GM06990 (cell line): ENCODE measurements around the genes TCTN3 and RRP12.

DNA sequence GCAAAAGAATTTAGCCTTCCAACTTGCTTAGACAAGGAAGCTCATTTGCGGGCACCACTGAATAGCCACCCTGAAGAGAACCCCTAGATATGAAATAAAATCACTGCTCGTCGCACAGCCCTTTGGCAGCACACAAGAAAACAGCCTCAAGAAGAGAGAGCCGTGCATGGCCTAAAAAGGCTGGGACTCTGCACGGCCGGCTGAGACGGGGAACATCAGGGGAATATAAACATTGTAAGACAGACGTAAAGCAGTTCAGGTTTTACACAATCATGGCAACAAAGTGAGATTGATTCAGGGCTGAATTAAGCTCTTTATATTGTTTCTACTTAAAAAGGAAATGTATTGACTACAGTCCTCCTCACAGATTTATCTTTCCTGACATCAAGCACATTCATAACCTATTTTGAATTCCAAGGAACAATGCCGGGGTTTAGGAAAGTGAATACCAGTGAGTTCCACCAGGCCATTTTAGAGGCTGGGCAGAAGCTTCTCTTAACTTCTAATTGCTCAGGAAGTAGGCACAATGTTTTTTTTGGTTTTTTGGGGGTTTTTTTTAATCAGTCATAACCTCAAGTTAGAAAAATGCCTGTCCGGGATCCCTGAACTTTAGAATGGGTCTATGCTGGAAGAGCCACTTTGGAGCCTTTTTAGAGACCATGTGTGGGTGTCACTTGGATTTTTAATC is 25.1 kb downstream of the SORBS1 start:
- RRBS: no CpG with 5 or more reads among the region's 10 CpGs

GRCh38 chr10:95540317-95541453 is 20.5 kb downstream of the SORBS1 start:
- RRBS: no CpG with 5 or more reads among the region's 6 CpGs

- RRBS: 15% methylated on average over 8 of the region's 57 CpGs
These were observed 817 bp downstream of the SORBS1 start for GRCh38 chr10:95559976-95561132.

DNA sequence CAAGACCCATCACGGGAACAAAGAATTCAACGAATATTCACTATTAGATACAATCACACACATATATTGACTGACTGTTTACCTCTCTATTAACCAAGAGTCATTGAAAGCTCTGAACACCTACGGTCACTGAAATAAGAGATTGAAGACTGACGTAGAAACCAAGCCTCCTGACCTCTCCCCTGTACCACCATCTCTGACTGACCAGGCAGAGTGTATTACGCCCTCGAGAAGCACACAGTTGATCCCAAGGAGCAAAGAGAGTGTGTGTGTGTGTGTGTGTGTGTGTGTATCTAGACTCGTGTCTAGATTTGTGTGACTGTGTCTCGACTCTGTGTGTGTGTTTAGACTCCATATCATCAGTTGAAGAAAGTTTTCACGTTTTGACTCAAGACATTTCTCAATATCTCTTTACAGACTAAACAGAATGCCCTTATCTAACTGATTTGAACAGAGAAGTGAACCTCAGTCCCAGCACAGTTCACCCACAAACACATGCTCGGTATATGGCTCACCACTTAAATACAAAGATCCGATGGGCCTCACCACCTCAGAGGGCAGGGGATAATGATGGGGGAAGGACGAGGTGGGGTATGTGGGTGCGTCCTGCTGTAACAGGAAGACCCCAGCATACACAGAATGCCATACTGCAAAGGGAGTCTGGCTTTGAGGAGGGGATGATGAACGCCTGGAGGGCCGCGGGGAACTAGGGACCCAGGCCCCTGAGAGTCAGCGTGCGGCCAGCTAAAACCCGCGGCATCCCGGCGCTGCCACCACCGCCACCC is 900 bp downstream of the ALDH18A1 start:
- RRBS: no CpG with 5 or more reads among the region's 23 CpGs

GRCh38 chr10:95661715-95662175 is 5.2 kb upstream of the ALDH18A1 start:
- RRBS: no CpG with 5 or more reads among the region's 1 CpG

DNA sequence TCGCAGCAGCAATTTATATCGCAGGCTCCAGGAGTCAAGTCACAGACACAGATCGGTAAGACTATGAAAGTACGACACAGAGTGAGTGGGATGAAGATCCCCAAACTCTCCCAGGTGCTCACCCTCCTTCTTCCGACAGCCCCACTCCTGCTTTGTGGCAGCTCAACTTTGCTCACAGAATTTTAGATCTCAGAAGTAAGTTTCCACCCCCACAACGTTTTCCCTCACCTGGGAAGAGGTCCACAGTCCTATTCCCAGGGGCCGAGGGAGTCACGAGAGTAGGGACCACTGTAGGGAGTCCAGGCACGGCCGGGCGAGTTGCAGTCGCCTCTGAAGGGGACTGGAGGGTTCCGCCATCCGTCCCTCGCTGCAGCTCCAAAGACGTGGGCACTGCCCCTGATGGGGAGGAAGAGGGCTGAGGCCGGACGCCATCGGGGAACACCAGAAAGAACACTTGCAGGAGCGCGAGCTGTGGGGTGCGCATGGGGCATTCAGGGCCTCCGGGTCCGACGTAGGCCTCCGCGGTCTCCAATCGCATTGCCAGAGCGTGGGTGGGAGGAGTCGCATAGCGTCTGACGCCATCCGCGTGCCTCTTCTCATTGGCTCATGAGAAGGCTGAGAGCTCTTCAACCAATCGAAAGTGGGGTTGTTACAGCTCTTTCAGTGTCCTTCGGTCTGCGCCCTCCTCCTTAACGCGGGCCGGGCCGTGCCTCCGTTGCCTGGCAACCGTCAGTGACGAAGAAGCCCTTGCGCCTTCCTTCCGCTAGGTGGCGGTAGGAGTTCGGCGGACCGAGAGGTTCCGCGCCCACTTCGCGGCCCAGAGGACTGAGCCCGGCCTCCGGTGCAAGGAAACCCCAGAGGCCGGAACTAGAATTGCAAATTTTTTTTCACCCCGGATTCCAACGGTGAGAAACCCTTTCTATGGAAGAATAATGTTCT is at the start of gene TCTN3:
TSS of gene TCTN3 (minus strand) at position 512 of the 939 bp plus-strand sequence.
- RRBS: 9% methylated on average over 8 of the region's 59 CpGs

DNA sequence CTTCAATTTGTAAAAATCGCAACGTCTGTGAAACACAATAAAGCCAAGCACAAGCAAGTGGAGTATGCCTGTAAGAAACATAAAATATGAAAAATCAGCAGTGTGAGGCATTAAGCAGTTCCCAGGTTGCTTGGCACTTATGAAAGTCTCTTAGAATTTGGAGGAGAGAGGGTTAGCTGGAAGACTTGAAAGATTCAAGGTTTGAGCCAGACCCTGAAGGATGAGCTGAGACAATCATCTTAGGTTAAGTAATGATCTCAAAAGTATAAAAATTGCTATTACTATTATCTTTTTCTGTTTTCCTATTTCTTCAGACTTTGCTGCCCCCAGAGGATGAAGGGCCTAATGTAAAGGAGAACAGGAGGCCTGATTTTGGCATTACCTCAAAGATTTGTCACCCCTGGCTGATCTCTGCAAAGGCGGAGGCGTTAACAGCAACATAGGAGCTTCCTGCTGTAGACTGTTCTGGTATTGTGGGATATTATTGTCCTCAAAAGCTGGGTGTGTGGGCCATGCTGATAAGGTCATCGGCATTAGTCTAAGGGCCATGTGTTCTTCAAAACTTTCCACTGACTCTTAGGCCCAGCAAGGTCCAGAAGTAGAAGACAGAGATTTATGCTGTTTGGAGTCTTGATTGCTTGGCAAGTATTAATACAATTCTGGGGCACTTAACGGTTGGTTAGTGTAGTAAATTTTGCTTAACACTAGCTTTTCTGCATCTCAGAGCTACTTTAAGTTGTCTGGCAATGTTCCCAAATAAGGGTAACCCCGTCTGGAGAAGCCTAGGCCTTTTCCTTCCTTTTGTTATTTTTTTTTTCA is 14.2 kb upstream of the ENTPD1 start:
- RRBS: no CpG with 5 or more reads among the region's 7 CpGs

- RRBS: no CpG with 5 or more reads among the region's 1 CpG
These were observed 9.3 kb downstream of the ZNF518A start for GRCh38 chr10:96139233-96139864.

GRCh38 chr10:96369778-96370350 is 11.1 kb upstream of the OPALIN start:
- RRBS: 52% methylated on average over 8 of the region's 30 CpGs

DNA sequence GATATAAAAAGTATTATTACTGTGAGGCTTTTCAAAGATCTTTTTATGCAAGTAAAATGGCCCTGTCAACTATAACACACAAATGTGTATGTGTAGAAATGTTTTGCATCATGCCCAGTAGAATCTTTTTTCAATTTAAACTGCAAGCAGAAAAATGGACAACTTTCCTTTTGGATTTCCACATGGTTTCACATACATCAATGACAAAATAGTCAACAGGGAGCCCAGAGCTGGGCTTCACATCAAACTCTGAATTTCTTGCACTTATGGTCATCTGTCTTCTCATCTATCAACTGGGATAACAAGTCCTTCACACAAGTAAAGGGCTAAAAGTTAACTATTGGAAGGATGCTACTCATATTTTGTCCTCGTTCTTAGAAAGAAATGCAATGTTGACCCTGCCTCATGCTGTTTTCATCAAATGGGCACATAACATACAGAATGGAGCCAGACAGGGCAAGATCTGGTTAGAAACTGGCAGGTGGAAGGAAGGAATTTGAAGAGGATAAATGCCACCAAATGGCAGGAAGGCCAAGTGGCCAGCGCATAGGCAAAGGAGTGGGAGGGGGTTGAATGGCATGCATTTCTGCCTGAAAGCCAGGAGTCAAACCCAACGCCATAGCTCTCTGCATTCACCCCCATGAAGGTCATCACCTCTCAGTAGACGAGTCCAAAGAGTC is 1.3 kb upstream of the TLL2 start:
- RRBS: no CpG with 5 or more reads among the region's 4 CpGs

GRCh38 chr10:96618522-96619425 is 32.0 kb upstream of the TM9SF3 start:
- RRBS: no CpG with 5 or more reads among the region's 13 CpGs

GRCh38 chr10:96721309-96721715 is 998 bp upstream of the PIK3AP1 start:
- RRBS: no CpG with 5 or more reads among the region's 4 CpGs

- RRBS: no CpG with 5 or more reads among the region's 32 CpGs
These were observed 29.9 kb upstream of the PIK3AP1 start for GRCh38 chr10:96750071-96750803.

DNA sequence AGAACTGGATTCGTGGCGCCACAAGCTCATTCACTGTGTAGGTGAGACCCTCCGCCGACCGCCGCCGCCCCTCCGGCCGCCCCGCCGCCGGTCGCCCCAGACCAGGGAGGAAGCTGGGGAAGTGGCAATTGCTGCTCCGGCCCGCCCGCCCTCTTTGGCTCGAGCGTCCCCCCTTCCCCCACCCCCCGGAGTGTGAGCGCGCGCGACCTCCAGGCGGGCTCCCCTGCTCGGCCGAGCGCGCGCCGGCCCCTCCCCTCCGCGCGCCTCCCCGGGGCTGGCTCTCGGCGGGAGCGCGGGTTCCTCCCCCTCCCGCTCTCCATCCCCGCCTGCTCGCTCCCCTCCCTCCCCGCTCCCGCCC is 240 bp downstream of the LCOR start:
- RRBS: 2% methylated on average over 21 of the region's 43 CpGs

DNA sequence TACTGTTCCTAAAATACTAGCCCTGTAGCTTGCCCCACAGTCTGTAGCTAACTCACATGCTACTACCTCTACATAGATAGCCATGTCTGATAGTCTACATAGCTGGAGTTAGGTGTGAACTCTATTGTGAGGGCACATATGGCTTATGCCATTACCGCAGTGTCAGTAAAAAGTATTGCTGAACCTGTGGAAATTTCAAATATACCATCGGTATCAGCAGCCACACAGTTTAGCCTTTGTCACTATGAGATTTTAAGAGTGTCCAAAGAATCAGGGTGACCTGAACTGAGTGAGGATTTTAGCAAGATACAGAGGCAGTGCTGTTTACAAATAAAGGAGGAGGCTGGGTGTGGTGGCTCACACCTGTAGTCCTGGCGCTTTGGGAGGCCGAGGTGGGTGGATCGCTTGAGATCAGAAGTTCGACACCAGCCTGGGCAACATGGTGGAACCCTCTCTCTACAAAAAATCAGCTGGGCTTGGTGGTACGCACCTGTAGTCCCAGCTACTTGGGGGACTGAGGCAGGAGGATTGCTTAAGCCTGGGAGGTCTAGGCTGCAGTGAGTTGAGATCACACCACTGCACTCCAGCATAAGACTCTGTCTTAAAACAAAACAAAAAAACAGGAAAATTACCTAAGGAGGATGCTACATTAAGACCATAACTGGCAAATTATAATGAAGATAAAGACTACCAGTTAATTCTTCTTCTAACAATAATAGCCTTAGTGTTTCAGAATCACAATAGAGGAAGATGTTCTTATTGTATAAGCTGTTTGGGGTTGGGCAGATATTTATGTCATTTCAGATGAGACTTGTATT is 40.2 kb downstream of the LCOR start:
- RRBS: no CpG with 5 or more reads among the region's 7 CpGs

GRCh38 chr10:96906968-96907706 is 75.0 kb downstream of the LCOR start:
- RRBS: no CpG with 5 or more reads among the region's 2 CpGs

- RRBS: no CpG with 5 or more reads among the region's 8 CpGs
These were observed 151.0 kb downstream of the LCOR start for GRCh38 chr10:96982994-96983530.

- RRBS: 7% methylated on average over 5 of the region's 47 CpGs
These were observed at the start of gene RRP12 for GRCh38 chr10:97400667-97401733. Gene RRP12, minus strand, starts transcription at chr10:97401340.

DNA sequence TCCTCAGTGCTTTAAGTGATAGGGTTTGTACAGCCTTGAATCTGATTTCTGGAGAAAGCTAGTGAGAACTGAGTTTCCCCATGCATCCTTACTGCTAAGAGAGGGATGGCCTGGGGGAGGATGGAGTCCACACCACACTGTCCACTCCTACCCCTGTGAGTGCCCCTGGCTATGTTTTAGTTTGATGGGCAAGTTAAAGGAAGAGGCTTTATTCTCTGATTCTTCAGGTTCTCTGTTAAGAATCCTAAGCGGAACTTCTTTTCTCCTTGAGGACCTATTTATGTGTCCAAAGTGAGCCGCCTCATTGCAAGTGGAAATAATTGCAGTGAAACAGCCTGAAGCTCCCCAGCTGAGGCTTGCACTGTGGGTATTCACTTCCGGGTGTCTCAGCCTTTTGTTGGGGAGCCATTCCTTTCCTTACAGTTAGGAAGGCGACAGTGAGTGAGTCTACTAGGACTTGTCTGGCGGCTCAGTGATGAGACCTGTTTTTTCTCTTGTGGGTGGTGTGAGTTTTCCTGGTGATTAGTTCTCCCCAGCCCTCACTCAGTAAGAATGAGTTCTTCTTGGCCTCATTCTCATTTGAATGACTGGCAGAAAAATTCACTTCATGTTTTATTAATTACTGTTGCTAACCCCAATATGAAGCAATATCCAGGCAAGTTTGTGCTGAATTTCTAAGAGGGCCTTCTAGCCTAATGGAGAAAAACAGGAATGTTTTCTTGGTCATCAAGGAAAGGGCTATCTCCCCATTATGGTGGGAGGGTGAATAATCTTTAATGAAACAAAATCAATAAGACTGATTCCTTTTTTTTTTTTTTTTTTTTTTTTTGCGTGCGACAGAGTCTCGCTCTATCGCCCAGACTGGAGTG is 2.5 kb downstream of the PGAM1 start:
- RRBS: no CpG with 5 or more reads among the region's 9 CpGs